Hair follicle dermal papilla cell (primary cell): ENCODE measurements around the genes MOSMO and C16orf82.

DNA sequence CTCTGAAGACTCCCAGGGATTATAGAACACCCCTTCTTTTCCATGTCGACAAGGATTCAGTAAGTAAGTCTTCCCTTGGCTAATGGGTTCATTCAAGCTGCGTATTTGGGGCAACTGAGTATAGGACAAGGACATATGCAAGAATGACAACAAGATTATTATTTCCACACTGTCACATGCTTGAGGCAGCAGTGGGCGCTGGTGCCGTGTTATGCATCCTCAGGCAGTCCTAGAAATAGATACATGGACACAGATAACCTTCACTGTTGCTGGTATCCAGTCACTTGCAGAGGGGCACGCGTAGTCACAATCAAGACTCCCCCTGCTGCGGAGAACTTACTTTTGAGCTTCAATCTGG is 1.1 kb downstream of the CRYM start:
- CAGE, long polyA plus RNA, result no peak

- CAGE, long polyA plus RNA, result no peak
These were observed 94.2 kb upstream of the CRYM start for GRCh38 chr16:21372143-21372845.

GRCh38 chr16:21521323-21522304 is 77.8 kb upstream of the METTL9 start:
- CAGE, long polyA plus RNA, result no peak

DNA sequence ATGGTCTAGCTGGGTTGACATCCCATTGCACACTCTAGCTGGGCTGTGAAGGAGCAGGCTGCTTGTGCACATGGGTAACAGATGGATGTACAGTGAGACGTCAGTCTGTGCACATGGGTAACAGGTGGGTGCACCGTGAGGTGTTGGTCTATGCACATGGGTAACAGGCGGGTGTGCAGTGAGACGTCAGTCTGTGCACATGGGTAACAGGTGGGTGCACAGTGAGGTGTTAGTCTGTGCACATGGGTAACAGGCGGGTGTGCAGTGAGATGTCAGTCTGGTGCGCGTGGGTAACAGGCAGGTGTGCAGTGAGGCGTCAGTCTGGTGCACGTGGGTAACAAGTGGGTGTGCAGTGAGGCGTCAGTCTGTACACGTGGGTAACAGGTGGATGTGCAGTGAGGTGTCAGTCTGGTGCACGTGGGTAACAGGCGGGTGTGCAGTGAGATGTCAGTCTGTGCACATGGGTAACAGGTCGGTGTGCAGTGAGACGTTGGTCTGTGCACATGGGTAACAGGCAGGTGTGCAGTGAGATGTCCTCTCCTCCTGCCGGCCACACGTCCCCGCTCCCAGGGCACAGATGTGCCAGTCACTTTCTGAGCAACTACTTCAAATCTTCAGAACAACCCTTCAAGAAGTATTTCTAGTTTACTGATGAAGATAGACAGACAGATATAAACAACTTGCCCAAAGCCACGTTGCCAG is 58.3 kb upstream of the METTL9 start:
- CAGE, long polyA plus RNA, result no peak

DNA sequence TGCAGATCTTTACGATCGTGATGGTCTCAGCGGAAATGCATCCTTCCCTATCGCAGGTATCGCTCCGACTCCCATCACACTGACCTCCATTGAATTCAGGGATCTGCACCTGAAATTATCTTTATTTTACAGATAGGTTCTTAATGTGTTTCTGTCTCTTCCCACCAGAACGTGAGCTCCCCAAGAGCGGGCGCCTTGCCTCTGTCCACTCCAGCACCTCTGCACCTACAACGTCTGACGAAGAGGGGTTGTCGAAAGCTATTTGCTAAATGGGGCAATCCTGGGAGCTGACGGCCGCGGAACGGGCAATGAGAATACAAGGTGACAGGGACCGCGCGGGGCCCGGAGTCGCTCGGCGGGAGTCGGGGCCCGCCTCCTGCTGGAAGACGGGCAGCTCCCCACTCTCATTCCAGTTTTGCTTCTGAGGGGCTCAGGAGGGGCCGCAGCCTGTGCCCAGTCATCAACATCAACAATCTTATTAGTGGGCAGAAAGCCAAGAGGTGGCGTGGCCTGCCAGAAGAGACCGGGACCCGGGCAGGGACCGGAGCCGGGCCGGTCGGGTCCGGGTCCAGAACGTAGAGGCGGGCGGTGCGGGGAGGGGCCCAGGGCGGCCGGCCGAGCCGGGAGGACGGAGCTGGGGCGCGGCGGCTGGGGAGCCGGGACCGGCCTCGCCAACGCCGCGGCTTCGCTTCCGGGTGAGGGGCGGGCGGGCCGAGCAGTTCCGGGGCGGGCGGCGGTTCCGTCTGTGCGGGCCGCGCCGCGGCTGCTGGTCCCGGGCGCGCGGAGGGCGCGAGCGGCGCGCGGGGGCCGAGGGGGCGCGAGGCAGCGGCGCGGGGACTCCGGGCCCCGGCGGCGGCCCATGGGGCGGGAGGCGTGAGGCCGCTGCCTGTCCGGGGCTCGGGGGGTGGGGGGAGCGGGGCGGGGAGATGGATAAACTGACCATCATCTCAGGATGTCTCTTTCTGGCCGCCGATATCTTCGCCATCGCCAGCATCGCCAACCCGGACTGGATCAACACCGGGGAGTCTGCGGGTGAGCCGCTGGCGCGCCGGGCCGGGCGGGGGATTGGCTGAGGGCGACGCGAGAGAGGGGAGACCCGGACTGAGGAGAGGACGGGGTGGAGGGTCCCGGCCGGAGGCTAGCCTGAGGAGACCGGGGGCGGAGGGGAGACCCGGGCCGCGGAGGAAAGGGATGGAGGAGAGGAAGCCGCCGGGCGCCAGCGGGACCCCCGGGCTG is at the start of gene MOSMO:
Gene MOSMO (plus strand): TSS at position 736 of the 1,236 bp plus-strand sequence.
- CAGE, long polyA plus RNA, result no peak

DNA sequence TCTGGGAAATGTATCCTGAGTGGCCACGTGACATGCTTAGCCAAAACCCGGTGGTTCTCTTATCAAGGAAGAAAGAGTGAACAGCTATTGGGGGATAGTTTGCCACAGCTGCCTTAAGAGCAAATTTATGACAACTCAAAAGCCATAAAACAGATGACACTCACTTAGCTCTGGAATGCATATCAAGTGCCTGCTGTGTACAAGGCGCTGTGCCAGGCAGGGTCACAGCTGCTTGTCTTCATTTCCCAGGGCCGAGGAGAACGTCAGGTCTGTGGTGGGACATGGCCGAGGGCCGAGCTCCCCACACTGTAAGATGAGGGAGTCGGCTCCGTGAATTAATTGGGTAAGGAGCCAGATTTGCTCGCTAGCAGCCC is 14.0 kb downstream of the EEF2K start:
- CAGE, long polyA plus RNA, result no peak

GRCh38 chr16:22256920-22257827 is 40.0 kb upstream of the POLR3E start:
- CAGE, long polyA plus RNA, result no peak

- CAGE, long polyA plus RNA, result no peak
These were observed 17.3 kb downstream of the CDR2 start for GRCh38 chr16:22357103-22357571.

DNA sequence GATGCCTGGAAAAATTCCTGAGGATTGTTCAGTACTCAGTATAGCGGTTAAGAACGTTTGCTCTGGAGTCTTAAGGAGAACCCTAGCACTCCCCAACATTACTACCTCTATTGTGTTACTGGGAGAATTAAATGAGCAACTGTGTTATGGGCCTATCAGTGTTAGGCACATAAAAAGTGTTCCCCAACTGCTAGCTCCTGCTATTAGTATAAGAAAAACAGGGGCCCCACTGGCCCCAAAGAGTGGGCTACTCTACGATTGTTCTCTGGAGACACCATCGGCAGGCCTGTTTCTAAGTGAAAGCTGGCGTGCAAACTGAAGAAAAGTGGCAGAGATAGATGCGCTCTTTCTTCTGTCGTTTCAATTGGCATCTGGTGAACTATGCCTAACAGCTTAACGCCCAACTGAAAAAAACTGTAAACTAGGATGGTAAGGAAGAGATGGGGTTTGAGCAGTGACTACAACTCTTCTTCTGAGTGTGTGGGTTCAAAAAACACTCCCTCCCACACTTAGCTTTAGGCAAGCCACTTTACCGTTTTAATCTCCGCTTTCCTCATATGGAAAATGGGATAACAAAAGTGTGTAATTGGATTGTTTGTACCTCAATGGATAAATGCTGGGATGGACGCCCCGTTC is 1.3 kb downstream of the CDR2 start:
- CAGE, long polyA plus RNA, result no peak

DNA sequence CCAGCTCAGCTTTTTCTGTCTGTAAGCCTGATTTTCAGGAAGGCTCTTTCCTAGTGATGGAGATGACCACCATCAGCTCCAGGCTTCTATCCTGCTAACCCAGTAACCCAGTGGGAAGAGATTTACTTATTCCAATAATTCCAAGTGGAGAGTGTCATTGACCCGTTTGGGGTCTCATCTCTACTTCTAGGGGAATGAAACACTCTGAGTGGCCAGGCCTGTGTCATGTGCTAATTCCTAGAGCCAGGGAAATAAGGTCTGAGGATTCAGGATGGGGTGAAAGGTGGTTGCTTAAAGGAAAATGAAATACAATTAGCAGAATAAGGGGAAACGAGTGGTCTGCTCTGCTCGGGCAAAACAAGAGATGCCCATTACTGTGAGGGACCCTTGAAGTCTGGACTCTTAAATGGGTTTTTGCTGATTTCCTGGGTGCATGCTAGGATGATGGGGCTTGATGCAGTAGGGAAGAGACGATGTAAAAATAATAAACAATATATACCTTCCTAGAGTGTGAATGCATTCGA is 3.7 kb downstream of the CHP2 start:
- CAGE, long polyA plus RNA, result no peak

GRCh38 chr16:23897120-23897711 is 61.4 kb downstream of the PRKCB start:
- CAGE, long polyA plus RNA, result no peak

GRCh38 chr16:24218826-24219660 is 37.1 kb upstream of the CACNG3 start:
- CAGE, long polyA plus RNA, result no peak

DNA sequence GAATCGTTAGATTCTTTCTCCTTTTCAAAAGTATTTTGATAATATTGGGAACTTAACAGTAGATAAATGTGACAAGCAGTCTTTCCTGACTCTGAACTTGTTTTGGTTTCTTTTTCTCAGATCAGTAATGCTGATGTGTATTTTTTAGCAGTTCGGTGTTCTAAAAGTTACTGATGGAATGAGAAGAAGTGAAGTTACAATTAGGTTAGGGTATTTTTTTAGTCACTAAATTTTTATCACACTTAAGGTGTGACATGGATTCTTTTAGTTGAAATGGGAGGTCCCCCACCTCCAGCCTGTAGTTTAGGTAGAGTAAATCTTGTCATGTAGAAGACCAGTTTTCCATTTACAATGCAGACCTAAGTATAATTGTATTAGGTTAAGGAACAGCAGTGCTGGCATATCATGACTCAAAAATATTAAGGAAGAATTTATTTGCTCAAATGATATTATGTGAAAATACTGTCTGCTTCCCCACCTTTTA is 2.3 kb downstream of the RBBP6 start:
- CAGE, long polyA plus RNA, result no peak

DNA sequence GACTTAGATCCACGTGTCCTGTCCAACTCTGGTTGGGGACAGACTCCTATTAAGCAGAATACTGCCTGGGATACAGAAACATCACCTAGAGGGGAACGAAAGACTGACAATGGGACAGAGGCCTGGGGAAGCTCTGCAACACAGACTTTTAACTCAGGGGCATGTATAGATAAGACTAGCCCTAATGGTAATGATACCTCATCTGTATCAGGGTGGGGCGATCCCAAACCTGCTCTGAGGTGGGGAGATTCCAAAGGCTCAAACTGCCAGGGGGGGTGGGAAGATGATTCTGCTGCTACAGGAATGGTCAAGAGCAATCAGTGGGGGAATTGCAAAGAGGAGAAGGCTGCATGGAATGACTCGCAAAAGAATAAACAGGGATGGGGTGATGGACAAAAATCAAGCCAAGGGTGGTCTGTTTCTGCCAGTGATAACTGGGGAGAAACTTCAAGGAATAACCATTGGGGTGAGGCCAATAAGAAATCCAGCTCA is 54.9 kb upstream of the SLC5A11 start:
- CAGE, long polyA plus RNA, result no peak

DNA sequence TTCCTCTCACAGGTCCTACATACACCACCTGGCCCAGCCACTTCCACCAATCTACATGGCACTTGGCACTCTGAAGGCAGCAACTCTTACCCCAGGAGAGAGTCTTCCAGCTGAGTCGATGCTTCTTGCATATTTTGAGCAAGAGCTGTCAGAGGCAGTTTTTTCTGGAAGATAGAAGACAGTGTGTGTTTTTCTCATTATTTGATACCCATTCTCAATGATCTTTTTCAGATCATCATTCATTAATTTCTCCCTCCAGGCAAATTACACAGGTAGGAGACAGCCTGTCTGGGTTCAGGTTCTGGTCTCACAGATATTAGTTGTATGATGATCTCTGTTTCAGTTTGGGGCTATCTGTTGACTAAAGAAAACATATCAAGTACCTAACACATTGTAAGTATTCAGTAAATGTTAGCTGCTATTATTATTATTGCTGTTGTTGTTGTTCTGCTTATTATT is 44.7 kb downstream of the ARHGAP17 start:
- CAGE, long polyA plus RNA, result no peak

DNA sequence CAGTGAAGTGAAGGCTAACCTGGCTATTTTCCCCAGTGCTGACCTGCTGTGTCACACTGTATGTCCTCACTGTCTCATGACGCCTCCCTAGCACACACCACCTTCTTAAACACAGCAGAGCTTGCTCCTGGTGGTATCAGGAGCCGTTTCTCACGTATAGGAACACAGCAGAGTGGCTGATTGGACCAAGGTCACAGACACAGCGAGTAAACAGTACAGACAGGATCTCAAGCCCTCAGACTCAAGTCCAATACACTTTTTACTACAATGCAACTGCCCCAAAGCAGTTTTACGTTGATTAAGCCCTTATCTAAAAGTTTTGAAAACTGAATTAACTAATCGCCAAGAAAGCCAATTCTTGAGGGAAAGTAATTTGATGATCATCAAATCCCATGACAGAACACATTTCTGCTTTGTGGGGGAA is 15.3 kb downstream of the ARHGAP17 start:
- CAGE, long polyA plus RNA, result no peak

DNA sequence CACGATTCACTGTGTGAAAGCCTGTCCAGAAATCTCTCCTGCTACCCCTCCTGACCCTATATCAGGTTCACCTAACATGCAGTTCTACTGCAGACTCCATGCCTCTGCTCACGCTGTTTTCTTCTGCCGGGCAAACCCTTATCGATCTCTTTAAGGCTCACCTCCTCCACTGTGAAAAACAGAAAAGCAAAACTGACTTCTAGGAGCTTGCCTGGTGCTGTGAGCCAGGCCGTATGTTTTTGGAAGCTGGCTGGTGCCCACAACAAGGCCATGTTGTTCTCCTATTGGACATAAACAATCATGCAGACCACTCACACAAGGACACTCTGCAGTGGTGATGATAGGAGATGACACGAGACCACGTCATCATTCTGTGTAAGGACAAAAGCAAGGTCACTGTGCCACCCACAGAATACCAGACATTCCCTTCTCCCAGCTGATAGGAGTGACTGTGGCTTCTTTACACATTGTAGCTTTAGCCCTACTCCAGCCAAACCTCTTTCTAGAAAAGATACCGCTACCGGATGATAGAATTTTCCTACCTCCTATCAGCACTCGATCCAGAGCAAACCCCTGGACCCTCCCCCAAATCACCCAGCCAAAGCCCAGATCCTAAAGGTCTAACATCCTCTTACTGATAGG is 47.7 kb upstream of the LCMT1 start:
- CAGE, long polyA plus RNA, result no peak

GRCh38 chr16:25256948-25257307 is 717 bp downstream of the ZKSCAN2 start:
- CAGE, long polyA plus RNA, result no peak

GRCh38 chr16:27066666-27067151 is at the start of gene C16orf82:
TSS of gene C16orf82 (plus strand) at chr16:27066927.
- CAGE, long polyA plus RNA, result no peak

DNA sequence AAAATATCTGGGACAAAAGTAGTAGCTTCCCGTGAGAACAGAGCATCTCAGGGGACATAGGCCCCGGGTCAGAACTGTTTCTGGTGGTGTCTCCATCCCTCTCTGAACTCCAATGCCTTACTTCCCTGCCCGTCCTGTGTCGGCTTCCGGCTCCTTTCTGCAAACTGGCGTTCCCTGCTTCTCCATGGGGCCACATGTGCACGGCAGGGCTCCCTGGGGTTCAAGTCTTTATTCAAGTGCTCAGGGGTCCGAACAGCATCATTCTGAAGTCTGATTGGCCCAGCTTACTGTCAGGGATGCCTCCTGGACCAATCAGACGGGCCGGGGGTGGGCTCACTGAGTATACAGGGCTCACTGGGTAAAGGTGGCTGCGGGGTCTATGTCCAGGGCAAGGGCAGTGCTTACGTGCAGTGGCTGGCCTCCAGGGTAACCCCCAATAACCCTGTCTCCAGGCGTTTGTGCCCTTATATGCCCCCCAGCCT is 17.1 kb downstream of the C16orf82 start:
- CAGE, long polyA plus RNA, result no peak